OCI-LY7 (cell line): ENCODE measurements around the genes POLD2 and GCK.

DNA sequence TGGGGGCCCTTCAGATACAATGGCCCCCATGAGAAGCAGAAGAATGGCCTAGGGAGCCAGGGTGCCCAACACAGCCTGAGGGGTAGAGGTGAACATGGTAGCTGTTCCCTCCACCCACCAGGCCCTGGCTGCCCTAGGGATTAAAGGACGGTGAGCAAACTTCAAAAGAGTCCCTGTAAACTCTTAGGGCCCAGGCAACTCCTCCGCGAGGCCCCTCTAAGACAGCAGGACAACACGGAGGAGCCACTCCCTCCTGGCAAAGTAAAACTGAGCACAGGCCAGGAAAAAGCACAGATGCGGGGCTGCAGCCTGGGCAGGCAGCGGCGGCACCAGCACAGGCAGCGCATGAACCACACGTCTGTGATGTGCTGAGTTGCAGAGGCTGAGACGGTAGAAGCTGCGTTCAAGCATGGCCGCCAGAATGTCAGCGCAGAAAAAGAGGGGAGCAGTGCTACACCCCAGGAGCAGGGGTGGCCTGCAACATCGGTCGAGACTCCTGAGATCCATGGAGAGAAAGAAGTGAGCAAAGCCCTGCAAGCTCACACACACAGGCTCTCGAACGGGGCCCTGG is 46.2 kb upstream of the STK17A start:
- PRO-cap = no peak
- RAMPAGE, long total RNA = no peak

DNA sequence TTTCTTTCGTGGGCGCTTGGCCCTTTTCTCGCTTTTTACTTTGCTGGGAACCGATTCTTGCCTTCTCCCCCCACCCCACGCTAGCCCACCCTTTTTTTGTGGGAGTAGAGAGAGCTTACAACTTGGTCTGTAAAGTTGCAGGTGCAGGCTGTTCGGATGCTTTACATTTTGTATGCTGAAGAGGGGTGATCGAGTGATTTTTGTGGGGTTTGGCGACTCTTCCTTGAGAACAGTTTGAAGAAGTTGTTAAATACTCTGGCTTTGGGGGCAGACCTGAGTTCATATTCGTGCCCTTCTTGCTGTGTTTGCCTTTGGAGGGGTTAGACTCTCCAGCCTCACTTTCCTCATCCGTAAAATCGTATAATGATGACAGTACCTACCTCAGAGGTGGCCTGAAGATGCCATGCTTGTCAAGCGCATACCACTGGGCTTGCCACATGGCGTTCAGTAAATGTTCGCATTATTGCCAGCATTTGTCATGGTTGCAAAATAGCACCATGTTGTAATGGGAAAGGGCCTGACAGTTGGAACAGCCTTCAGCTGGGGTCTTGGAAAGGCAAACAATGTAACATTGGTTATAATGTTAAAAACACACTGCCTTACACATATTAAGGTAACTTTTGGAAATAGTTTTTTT is 1.2 kb downstream of the STK17A start:
- PRO-cap = no peak
- RAMPAGE, long total RNA = no peak

- PRO-cap = no peak
- RAMPAGE, long total RNA = no peak
These were observed 2.7 kb downstream of the STK17A start for GRCh38 chr7:43585491-43586034.

GRCh38 chr7:43615763-43616645 is 33.1 kb downstream of the STK17A start:
- PRO-cap = no peak
- RAMPAGE, long total RNA = no peak

GRCh38 chr7:43618677-43619363 is 35.9 kb downstream of the STK17A start:
- PRO-cap = no peak
- RAMPAGE, long total RNA = no peak

- PRO-cap = no peak
- RAMPAGE, long total RNA = no peak
These were observed 65.3 kb downstream of the STK17A start for GRCh38 chr7:43648213-43648641.

DNA sequence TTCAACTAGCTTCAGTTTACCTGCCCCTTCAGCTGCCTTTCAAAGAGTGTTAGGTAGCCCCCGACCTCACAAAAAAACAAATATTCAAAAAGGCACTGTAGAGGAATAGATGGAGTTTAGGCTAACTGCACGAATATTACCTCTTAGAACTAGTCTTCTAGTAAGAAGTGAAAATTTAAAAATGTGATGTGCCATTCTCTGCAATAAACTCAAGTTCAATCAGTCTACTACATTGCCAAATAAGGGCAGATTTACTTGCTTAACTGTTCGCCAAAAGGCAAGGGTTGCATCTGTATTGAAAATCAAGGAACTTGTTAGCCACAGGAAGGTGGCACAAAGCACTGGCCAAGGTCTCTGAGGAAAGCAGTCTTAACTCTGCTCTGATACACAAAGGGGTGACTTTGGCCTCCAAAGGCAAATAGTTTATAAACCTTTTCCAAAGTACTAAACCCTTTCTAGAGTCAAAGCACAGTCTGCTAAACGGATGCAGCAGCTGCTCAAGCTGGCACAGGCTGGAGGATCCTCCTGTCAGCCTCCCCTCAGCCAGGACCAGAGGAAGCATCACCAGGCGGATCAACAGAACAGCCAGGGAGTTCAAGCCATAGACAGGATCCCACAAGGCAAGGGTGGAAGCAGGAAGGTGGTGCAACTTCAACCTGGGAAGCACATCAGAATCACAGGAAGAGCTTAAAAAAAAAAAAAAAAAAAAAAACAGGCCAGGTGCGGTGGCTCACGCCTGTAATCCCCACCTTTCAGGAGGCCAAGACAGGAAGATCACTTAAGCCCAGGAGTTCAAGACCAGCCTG is 68.3 kb downstream of the STK17A start:
- PRO-cap = no peak
- RAMPAGE, long total RNA = no peak

GRCh38 chr7:43703512-43704460 is 25.5 kb downstream of the COA1 start:
- PRO-cap = no peak
- RAMPAGE, long total RNA = no peak

DNA sequence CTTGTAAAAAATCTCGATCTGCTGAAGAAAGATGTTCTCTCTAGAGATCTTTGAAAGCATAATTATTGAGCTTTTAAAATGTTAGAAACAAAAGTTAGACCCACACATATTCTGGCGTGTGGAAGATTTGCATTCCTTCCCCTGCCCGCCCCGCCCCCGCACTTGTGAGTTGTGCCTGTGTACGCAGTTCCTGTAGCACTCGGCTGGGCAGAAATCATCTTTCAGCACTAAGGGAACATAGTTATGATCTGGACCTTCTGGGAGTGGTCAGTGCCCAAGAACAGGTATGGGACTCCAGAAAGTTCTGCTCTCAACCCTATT is 5.5 kb downstream of the BLVRA start:
- PRO-cap = no peak
- RAMPAGE, long total RNA = no peak

GRCh38 chr7:43838649-43839124 is 30.6 kb downstream of the MRPS24 start:
- PRO-cap = no peak
- RAMPAGE, long total RNA = no peak

DNA sequence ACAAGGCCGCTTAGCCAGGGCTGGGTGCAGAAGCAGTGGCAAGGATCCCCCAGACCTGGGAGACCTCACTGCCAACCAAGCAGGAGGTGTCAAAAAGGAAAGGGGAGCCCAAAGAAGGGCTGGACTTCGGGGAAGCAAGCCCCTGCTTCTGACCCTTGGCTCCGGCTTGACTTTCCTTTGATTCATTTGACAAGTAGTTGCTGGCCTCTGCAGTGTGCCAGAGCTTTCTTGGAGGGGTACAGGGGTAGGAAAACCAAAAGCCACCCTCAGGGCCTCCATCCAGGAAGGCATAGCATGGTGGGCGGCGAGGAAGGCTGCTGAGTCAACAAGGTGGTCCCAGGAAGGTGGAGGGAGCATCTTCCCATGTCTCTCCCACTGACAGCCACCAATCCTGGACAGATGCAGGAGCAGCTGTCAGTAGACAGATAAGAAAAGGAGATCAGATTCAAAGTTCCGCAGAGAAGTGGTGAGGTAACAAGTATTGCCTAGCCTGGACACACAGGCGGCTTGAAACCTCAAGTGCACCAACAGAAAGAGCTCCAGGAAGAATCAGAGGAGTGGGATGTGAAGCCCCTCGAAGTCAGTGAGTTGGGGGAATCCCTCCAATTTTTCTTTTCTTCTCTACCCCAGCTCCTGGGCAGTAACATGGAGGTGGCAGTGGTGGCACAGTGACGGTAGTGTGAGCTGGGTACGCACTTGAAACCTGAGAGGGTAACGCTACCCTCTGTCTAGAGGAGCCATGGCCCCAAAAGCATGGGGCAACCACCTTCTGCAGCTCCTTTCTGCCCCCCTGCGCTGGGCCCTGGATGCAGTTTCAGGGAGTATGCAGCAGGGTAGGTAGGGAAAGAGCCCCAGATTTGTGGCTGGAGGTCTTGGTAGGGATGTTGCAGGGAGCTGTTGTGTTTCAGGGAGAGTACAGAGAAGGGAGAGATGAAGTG is 2.3 kb upstream of the PGAM2 start:
- PRO-cap = no peak
- RAMPAGE, long total RNA = no peak

GRCh38 chr7:44073370-44074406 is 8.3 kb upstream of the PGAM2 start:
- PRO-cap = bidirectional peak, plus-strand start at chr7:44074245, minus-strand start at chr7:44073986
- RAMPAGE, long total RNA = no peak

DNA sequence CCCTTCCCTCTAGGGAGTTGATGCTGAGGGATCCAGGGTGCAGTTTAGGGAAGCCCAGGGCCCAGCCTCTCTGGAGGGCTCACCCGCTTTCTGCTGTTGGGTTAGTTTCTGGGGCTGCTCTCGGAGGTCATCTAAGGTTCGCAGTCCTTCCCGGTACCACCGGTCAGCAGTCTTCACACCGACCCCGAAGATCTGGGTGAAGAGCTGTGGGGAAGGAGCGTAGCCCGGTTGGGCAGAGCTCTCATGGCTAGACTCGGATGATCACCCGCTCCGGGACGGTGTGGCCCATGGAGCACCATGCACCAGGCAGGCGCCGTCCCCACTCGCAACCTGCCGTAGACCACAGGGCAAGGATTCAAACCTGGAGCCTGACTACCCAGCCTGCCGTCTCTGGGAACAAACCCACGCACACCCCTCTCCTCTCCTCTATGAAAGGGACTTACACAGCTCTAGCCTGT is 5.9 kb downstream of the POLM start:
- PRO-cap = no peak
- RAMPAGE, long total RNA = no peak

GRCh38 chr7:44076884-44077116 is 5.5 kb downstream of the POLM start:
- PRO-cap = no peak
- RAMPAGE, long total RNA = no peak

DNA sequence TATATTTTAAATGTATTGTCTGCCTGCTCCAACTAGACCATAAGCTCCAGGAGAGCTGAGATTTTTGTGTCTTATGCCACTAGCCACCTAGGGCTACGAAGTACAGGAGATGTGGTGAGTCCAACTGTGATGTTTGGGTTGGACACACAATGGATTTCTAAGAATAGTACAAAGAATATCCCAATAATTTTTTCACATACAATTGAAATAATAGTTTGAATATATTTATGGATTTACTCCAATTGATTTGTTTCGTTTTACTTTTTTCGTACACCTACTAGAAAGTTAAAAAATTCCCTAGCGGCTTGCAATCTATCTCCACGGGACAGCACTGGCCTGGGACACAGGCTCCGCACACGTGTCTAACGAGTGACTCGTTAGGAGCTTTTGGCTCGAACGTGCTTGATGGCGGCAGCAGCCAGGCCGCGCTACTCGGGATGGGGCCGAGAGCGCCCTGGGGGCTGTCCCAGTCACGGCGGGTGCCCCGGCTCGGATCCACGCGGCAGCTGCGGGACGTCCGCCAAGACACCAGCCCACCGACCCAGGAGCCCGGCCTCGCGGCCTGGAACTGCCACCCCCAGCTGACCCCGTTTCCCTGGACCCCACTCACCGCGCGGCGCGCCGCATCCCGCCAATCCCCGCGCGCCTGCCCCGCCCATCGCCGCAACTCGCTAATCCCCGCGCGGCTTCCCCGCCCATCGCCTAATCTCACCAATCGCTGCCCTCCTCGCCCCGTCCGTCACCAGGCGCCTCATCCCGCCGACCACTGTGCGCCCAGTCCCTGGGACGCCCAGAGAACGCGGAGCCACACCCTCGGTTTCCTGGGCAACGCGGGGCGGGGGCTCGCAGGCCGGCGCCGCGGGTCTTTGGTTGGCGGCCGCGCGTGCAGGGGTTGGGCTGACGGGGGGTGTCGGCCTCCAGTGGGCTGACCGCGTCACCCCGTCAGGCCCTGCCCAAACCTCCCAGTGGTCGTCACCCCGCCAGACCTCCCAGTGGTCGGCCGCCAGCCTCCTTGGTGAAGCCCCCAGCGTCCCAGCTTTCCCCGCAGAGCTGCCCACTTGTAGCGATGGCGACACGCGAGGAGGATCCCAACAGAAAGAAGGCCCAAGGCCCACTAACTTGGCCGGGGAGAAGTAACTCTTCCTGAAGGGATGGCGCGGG is at the start of gene POLD2:
Gene POLD2, minus strand, starts transcription at position 648 of the 1,161 bp plus-strand sequence.
- PRO-cap = bidirectional peak, plus-strand start at position 869 of the sequence, minus-strand start at position 648 of the sequence
- RAMPAGE, long total RNA = start-site peak on the minus strand centred at position 640 of the sequence, 34 bp wide, 810 and 248 reads in 2 replicates

- PRO-cap = no peak
- RAMPAGE, long total RNA = no peak
These were observed 8.5 kb upstream of the POLD2 start for GRCh38 chr7:44131911-44132212.

DNA sequence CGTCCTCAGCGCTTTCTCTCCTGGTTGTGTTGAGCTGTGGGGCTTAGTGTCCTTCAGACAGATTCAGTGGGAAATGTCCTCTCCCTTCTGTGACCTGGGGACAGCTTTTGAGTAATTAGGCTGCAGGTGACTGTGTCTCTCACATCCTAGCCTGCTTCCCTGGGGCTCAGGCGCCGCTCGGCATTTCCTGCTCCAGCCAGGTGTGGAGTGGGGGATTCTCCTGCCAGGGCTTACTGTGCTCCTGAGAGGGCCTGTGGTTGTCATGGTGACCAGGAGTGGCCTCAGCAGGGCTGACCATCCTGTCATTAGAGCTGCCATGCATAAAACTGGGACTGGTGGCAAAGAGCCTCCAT is at the start of gene GCK:
Gene GCK, minus strand, starts transcription at position 209 of the 353 bp plus-strand sequence.
- PRO-cap = no peak
- RAMPAGE, long total RNA = no peak

DNA sequence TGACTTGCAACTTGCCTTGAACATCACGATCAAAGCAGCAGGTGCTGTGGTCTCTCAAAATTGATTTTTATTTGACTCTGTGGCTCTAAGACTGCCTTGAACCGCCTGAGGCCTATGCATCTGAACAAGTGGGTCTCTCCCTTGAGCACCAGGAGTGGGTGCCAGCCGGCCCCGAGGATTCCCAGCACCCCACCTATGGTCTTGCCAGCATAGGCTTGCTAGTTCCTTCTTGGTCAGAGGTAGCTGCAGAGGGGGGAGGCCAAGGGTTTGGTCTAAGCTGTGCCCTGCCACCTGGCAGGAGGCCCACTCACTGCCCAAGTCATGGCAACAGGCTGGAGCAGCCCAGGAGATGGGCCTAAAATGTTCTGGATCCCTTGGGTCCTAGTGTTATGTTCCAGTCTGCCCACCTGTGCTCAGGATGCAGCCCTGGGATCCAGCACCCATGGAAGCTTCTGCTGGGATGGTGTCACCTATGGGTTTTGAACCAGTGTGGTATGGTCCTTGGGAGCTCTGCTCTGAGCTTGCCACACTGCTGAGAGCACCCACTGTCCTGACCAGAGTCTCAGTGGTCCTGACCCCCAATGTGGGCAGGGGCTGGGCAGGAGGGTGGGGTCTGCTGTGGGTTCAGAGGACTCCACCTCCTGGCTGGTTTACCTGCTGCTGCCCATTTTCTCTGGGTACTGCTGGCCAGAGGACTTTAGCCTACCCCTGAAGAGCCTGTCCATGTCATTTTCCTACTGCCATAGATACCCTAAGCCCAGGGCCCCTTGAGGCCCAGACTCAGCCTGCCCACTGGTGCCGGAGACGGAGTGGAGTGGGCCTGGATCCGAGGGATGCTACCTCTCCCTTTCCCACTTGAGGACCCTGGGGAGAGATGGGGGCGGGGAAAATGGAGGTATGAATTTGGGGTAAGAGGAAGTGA is 12.6 kb downstream of the YKT6 start:
- PRO-cap = no peak
- RAMPAGE, long total RNA = no peak

GRCh38 chr7:44621242-44621672 is 14.8 kb downstream of the OGDH start:
- PRO-cap = no peak
- RAMPAGE, long total RNA = no peak

GRCh38 chr7:44629700-44630386 is 23.4 kb downstream of the OGDH start:
- PRO-cap = no peak
- RAMPAGE, long total RNA = no peak